Mesangial cell (primary cell): Measurements from ENCODE around the genes SORT1, PSMA5, ATXN7L2 and RBM15.

GRCh38 chr1:109396005-109396658, 1.6 kb downstream of the SORT1 start:
- RAMPAGE, long total RNA, result no peak

DNA sequence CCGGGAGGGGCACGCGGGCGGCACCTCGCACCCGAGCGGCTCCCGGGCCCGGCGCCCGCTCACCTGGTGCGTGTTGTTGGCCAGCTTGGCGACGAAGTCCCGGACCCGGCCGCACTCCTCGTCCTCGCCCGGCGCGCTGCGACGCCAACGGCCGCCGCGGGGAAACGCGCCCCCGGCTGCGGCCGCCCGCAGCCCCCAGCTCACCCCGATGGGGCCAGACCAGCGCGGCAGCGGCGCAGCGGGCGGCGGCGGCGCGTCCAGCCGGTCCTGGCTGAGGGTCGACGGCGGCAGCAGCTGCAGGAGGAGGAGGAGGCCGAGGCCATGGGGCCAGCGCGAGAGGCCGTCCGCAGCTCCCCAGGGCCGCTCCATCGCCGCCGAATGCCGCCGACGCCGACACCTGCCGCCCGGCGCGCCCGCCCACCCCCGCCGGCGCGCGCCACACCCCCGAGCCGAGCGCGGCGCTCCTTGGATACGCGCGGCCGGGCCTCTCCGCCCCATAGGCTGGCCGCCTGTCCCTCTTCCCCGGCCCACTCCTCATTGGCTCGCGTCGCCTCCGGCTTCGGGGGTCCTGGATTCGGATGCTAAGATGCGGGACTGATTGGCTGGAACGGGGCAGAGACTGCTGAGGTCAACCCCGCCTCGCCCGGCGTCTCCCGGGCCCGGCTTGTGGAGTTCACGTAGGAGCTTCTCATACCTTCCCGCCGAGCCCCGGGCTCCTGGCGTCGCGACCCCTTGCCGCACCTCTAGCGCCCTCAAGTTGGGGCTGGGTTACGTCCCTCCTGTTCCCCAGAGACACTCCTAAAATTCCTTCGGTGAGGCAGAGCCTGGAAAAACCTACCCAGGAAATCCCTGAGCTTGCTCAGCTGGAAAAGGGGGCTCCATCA, at the start of gene SORT1:
Gene SORT1 (minus strand): TSS at position 395 of the 884 bp plus-strand sequence.
- RAMPAGE, long total RNA, result no peak

DNA sequence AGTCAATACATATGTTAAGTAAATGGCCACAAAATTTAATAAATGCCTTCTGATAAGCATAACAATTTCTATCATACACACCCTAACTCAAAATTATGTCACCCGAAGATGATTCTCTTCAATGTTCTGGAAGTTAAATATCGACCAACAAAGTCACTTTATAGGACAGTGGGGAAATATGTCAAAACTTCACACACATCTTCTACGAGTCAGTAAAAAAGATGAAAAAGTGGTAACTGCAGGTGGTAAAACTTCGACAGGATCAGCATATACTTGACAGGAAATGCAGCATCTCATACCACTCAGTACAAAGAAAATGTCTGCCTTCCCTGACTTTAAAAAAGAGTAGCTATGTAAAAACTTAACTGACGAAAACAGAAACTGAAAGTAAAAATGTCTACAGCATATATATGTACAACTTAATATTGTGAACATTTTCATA, 982 bp downstream of the PSMA5 start:
- RAMPAGE, long total RNA, result no peak

DNA sequence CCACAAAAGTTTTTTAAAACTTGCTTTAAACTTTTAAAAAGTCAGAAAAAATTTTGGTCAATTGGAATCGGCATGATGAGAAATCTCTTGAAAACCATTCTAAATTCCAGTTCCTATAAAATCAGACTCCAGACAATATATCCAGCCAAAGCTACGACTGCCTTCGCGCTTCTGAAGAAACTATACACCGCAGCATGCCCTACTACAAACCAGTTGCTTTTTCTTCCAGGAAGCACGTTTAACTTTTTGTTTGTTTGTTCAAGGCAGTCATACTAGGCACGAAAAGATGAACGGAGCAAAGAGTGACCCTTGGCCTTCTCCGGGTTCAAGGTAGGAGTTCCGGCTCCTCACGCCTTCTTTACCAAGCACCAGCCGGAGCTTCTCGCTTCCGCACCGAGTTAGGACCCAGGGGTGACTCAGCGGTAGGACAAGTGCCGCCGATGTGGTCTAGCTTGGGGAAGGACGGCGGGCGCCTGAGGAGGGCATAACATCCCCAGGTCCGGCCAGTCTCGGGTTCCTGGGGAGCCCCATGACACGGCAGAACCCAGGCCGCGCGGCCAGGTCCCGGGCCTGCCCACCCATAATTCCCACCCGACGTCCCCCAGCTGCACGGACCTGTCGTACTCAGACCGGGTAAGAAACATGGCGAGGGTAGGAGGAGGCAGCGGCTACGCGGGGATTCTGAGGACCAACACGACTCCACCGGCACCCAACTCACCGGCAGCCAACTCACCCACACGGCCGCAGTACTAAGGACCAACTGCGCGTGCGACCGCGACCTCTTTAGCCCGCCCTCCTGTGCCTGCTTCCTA, at the start of gene PSMA5:
Gene PSMA5 (minus strand): TSS at position 762 of the 812 bp plus-strand sequence.
- RAMPAGE, long total RNA, result start-site peak on the minus strand centred at position 738 of the sequence, 54 bp wide, 1,157 reads

DNA sequence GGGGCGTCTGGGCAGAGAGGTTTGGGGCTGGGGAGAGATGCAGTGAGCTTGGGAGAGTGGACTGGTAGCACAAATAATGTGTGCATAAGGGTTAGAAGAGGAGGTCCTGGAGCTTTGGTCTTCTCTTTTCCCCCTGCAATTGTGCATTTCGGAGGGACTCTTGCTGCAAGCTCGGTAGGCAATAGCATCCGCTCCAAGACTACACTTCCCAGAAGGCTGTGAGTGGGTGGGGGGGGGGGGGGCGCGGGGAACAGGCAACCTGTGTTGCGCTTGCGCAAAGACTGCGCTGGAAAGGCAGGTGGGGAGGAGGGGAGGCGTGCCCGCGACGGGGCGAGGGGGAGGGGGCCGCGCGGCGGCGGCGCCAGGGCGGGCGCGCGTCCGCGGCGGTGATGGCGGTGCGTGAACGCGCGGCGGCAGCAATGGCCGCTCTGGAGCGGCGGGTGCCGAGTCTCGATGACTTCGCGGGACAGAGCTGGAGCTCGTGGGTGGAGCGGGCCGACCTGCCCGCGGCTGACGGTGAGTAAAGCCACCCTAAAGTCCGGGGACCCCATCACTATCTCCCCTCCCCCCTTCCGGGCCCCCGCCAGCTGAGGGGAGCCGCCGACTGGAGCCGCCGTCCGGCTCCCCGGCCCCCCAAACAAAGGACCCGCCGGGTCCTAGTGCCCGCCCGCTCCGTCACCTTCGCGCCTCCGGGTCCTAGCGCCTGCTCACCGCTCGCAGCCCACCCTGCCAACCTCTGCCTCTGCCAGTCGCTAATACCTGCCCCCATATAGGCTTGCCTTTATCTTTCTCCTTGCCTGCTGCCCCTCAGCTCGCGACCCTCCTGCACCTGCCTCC, at the start of gene ATXN7L2:
Gene ATXN7L2 (plus strand): TSS at position 341 of the 837 bp plus-strand sequence.
- RAMPAGE, long total RNA, result no peak

GRCh38 chr1:109598644-109599006, 20.8 kb downstream of the GNAT2 start:
- RAMPAGE, long total RNA, result no peak

- RAMPAGE, long total RNA, result no peak
Measured at GRCh38 chr1:109711408-109711918, 588 bp upstream of the GSTM5 start.

GRCh38 chr1:109773646-109774005, 9.9 kb upstream of the EPS8L3 start:
- RAMPAGE, long total RNA, result no peak

DNA sequence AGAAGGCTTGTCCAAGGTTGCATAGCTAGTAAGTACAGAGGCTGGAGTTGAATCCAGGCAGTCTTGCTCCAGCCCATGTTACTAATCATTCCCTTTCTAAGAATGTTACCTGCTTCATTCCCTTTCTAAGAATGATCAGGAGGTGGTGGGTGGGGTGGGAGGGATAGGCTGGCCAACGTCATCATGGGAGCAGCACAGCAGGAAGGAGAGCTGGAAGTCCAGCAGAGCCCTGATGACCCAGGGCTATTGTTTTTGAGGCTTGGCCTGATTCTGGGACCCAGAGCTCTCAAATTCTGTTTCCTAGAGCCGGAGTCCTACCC, 11.8 kb upstream of the CSF1 start:
- RAMPAGE, long total RNA, result no peak

- RAMPAGE, long total RNA, result no peak
Measured at GRCh38 chr1:109906235-109906716, 4.4 kb upstream of the CSF1 start.

DNA sequence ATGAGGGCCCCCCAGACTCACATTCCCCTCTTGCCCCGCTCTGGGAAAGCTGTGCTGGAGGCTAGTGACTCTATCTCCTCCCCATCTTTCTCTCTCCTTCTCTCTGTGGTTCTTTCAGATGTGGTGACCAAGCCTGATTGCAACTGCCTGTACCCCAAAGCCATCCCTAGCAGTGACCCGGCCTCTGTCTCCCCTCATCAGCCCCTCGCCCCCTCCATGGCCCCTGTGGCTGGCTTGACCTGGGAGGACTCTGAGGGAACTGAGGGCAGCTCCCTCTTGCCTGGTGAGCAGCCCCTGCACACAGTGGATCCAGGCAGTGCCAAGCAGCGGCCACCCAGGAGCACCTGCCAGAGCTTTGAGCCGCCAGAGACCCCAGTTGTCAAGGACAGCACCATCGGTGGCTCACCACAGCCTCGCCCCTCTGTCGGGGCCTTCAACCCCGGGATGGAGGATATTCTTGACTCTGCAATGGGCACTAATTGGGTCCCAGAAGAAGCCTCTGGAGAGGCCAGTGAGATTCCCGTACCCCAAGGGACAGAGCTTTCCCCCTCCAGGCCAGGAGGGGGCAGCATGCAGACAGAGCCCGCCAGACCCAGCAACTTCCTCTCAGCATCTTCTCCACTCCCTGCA, 12.5 kb downstream of the CSF1 start:
- RAMPAGE, long total RNA, result no peak

GRCh38 chr1:109979499-109980260, 4.9 kb upstream of the AHCYL1 start:
- RAMPAGE, long total RNA, result no peak

DNA sequence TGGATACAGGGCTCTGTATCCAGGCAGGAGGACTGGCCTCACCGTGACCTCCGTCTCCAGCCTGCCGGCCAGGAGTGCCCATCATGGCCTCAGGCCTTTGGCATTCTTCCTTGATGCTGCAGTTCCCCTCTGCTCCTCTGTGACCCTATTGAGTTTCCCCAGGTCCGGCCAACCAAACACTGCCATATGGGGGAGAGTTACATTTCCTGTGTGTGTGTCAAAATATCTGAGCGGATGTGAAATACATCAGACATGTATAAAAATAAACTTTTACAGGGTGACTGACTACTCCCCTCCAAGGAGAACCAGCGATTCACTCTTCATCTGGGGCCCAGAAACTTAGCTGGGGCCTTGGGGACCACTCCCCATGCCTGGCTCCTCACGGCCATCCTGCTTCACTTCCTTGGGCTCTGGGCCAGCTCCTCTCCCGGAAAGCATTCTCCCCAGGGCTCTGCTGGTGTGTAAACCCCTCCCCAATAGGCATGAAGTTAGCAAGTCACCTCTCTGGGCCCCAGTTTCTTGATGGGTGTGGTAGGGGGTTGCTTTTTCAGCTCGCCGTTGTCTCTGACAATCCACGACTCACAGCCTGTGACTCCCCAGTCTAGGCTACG, 10.0 kb upstream of the UBL4B start:
- RAMPAGE, long total RNA, result no peak

DNA sequence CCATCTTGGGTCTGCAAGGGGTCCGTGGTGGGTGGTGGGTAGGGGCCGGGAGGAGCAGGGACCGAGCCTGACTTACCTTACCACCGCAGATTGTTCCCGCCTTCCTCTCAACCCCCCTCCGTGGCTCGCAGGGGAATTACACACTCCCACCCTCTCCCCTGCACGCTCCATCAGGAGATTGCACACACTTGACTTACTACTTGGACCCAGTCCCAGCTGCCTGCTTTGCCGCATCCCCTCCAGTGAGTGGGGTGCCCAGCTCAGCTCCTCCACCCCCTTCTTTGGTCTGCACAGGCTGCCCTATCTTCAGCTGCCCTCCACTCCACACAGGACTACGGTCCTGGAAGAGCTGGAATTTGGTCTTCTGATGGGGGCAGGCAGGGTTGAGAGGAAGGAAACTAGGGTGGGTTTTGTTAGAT, 2.1 kb downstream of the KCNC4 start:
- RAMPAGE, long total RNA, result no peak

GRCh38 chr1:110235841-110236238, 25.7 kb downstream of the KCNC4 start:
- RAMPAGE, long total RNA, result no peak

DNA sequence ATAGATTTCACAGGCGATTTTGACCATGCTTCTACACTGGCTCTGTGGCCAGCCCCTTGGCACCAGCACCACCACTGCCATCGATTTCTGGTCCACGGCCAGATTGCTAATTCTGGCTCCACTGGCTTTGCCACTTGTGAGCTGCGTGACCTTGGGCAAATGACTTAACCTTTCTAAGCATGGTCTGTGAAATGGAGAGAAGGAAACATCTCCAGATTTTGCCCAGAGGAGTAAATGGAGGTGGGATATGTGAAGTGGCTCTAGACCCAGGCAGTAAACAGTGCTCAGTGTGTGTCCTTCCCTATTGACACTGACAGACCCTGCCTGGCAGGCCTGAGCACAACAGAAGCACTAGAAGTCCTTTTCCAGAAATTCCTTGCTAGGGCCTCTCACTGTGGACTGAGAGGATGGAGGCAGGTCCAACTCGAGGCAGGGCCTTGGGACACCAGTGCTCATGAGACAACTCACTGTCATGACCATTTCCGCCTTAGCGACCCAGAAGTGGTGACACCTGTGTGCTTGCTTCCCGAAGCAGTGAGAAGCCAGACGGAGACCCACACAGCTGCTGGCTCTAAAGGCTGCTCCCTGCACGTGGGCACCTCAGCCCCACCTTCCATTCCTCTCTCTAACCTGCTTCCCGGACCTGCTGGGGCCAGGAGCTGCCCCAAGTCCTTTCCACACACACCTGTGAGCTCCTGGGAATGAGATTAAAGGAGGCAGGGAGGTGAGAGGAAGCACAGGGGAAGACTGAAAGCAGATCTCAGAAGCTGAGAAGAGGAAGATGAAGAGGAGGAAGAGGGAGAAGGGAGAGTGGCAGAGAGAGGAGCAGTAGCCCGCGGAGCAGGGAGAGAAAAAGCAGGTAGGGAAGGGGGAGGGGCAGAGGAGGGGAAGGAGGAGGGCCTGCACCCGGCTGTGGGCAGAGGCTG, 33.0 kb downstream of the KCNC4 start:
- RAMPAGE, long total RNA, result no peak

- RAMPAGE, long total RNA, result start-site peak on the plus strand at chr1:110339432-110339440, 218 reads
Measured at GRCh38 chr1:110338896-110339595, at the start of gene RBM15. Gene RBM15 (plus strand): TSS chr1:110339377.

DNA sequence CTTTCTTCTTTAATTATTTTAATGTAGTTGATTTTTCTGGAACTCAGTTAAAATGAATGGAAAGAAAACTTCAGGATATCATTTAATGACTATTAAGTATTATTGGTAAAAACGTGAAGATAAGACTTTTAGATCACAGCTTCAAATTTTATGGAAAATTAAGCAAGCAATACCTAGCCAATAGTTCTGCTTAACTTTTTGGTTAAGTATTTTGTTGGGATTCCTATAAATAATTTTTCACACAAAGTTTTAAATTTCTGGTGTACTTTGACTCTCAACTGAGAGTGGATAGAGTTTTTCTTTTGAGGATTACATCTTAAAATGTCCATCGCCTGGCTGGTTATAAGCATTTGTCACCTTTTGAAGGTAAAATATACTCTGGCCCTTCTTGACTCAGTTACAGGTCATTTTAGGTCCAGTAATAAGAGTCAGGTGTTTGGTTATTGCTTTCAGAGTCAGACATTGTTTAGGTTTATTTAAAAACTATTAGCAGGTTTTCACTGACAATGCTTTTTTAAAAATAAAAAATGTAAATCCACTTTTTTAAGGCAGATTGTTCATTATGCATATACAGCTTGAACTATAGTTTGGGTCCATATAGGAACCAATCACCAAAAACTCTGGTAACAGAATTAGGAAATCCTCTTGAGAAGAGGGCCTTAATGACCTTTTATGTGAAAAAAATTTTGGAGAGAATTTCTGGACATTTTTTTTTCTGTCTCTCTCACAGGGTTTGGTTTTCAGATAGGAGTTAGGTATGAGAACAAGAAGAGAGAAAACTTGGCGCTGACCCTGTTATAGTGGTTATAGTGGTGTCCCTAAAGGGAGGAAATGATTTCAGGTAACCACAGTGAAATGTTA, 5.9 kb downstream of the RBM15 start:
- RAMPAGE, long total RNA, result no peak

DNA sequence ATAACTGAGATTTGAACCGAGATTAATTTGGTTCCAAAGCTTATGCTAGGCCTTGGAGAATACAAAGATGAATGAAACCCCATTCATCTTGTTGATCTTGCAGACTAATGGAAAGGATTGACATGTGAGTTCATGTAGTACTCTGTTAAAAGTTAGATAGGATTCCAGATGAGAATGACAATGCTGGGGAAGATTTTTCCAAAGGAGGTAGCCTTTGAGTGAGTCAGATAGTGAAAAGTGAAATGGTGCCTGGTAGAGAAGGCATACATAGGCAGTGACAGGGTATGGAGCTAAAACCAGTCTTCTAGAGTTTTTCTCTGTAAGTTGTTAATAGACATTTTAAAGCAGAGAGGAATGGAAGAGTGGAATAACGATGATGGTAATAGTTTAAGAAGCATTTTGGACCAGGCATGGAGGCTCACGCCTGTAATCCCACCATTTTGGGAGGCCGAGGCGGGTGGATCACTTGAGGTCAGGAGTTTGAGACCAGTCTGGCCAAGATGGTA, 22.8 kb downstream of the RBM15 start:
- RAMPAGE, long total RNA, result no peak

- RAMPAGE, long total RNA, result no peak
Measured at GRCh38 chr1:110380573-110381392, 10.0 kb downstream of the SLC16A4 start.